Jurkat, Clone E6-1 (cell line): ENCODE measurements around a stretch of chr5.

DNA sequence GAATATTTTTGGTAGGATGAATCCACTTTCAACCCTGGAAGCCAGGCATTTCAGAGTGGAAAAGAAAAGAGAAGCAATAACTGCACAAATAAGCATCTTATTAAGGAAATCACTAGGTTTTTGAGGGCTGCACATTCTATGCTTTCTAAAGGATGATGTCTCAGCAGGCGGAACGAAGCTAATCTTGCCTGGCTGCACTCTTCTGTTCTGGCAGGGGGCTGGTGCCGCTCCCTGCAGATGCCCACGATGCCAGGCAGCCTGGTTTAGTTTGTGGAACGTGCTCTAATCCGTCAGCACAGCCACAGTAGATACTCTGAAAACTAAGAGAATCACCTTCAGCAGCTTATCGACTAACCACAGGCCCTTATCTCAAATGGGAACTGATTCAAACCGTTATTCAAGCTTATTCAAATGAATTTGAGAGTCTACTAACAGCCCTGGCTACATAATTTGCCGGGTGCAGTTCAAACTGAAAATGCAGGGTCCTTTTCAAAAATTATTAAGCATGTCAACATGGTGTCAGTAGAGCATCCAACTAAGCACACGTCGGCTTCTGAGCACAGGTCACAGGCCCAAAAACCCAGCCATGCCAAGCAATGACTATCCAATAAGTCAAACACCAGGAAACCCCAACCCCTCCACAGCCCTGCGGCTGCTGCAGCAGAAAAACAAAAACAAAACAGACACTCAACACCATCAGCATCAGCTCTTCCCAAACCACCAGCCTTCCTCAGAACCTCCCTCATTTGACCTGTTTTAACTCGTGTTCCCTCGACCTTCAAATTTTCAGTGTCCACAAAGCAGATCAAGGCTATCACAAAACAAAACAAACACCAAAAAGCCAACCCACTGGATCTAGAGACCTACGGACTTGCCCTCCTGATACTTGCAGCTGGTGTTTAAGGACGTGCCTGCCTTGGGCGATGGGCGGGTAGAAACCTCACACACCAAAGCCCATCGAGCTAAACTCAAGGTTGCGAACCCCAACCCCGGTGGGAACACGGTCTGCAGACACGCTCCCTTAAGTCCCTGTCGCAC is 246.7 kb upstream of the ANKRD55 start:
- RRBS: no CpG with 5 or more reads among the region's 24 CpGs

GRCh38 chr5:56735869-56736694 is 79.3 kb upstream of the MAP3K1 start:
- RRBS: no CpG with 5 or more reads among the region's 9 CpGs

DNA sequence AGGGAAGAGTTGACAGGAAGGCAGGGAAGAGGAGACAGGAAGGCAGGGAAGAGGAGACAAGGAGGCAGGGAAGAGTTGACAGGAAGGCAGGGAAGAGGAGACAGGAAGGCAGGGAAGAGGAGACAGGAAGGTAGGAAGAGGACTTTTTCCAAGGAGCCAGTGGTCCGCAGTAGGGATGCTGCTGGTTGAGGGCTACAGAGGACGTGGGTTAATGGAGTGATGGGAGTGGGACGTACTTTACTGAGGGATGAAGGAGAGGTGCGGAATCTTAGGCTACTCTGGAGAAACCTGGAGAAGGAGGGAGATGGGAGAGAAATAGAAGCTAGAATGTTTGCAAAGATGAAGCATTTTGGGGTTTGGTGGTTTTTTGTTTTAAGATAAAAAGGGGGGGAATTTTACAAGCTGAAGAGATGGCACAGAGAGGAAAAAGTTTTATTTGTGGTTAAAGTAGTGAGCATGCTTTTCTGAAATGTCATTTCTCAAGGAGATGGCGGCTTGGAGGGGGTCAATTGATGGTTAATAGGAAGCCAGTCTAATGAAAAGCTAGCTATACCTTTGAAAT is 20.1 kb downstream of the MAP3K1 start:
- RRBS: no CpG with 5 or more reads among the region's 5 CpGs

GRCh38 chr5:56893546-56894231 is 15.7 kb upstream of the SETD9 start:
- RRBS: no CpG with 5 or more reads among the region's 7 CpGs

DNA sequence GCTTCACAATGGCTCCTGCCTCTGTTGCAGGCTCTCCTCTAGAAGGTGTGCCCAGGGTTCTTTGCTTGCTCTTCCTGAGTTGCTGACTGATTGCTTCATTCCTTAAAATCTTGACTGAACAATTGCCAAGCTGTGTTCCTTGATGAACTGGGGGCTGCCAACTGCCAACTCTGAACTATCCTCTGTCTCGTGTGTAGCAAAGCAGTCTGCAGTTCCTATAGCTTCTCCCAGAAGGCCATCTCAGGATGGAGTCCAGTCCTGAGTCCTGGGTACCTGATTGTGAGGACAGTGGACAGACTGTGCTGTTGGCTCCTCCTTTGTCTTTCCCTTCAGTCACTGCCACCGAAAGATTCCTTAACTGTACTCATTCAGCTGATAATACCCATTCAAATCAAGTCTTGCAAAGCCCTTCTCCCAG is 131.6 kb downstream of the GPBP1 start:
- RRBS: no CpG with 5 or more reads among the region's 2 CpGs

- RRBS: no CpG with 5 or more reads among the region's 4 CpGs
These were observed 210.4 kb upstream of the ACTBL2 start for GRCh38 chr5:57692964-57693513.

GRCh38 chr5:57695183-57695766 is 212.7 kb upstream of the ACTBL2 start:
- RRBS: no CpG with 5 or more reads among the region's 8 CpGs

DNA sequence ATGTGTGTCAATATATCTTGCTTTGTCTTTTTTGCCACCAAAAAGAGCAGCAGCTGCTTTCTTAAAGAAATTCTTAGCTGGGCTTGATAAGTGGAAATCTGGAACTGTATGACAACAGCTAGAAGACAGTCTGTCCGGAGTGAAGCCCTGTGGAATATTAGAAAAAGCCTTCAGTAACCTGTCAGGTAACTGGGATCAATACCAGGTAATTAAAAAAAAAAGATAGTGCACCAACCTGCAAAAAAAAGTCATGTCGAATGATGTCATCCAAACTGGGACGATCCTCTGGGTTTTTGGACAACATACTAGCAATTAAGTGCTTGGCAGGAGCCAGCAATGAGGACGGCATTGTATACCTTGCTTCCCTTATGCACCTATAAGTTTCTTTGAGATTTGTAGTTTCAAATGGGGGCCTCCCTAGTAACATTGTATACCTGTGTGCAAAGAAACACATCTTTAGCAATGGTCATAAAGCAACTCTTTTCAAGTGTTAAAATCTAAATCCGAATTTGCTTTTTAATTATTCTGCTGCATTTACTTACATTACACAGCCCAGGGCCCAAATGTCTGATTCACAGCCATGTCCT is 2.8 kb downstream of the PLK2 start:
- RRBS: no CpG with 5 or more reads among the region's 5 CpGs

DNA sequence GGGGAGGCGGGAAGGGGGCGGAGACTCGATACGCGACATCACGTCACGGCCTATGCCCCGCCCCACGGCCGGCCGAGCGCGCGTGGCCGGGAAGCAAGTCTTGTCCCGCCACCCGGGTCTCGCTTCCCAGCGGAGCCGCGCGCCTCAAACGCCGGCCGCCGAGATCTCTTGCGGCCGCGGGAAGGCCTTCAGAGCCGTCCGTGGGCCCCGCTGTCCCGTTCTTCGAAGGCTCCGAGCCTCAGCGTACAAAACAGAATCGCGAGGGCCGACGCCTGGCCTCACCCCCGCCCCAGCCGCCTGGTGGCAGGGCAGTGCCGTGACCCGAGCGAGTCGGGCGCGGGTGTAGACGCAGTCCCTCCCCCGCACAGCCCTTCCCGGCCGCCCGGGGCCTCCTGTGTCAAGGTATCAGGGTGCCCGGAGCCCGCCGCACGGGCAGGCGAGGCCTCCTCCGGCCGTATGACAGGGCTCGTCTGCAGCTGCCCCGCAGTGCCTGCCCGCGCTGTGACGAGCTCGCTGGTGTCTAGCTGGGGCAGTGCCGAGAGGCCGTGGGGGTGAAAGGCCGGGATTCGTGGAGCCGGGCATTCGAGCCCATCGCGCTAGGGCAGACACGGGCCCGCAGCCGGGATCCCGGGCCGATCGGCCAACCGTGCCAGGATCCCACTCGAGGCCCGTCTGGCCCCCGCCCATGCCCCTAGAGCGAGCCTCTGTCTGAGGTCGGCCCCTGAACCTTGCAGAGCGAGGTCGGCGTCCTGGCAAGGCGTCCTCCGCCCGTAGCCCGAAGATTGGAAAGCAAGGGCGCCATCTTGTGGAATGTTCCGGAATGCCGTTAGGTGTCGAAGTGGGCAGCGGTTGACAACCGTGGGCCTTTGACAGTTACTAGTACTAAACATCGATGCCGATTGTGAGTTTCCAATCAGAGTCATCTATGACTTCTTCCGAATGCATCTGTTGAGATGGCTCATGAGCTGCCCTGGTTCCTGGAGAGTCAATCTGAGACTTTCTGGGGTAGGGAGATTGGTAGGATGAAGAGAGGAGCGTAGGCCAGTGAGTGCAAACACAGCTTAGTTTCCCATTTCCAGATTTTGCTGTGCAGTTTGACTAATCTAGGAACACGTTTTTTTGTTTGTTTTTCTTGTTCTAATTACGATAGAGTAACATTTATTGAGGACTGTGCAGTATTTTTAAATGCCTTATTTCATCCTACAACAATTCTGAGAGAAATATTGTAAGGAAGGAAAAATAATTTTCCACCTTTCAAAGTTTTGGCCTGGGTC is 669 bp upstream of the PLK2 start:
- RRBS: 71% methylated on average over 7 of the region's 105 CpGs

GRCh38 chr5:59022081-59022969 is 439.4 kb downstream of the RAB3C start:
- RRBS: no CpG with 5 or more reads among the region's 11 CpGs

- RRBS: no CpG with 5 or more reads among the region's 3 CpGs
These were observed 453.4 kb downstream of the RAB3C start for GRCh38 chr5:59036163-59036807.

- RRBS: no CpG with 5 or more reads among the region's 9 CpGs
These were observed 562.6 kb downstream of the RAB3C start for GRCh38 chr5:59145404-59145922.

- RRBS: no CpG with 5 or more reads among the region's 1 CpG
These were observed 610.9 kb downstream of the RAB3C start for GRCh38 chr5:59193802-59194104.

DNA sequence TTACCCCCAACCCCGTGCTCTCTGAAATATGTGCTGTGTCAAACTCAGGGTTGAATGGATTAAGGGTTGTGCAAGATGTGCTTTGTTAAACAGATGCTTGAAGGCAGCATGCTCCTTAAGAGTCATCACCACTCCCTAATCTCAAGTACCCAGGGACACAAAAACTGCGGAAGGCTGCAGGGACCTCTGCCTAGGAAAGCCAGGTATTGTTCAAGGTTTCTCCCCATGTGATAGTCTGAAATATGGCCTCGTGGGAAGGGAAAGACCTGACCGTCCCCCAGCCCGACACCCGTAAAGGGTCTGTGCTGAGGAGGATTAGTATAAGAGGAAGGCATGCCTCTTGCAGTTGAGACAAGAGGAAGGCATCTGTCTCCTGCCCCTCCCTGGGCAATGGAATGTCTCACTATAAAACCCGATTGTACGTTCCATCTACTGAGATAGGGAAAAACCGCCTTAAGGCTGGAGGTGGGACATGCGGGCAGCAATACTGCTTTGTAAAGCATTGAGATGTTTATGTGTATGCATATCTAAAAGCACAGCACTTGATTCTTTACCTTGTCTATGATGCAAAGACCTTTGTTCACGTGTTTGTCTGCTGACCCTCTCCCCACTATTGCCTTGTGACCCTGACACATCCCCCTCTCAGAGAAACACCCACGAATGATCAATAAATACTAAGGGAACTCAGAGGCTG is 429.5 kb downstream of the PDE4D start:
- RRBS: no CpG with 5 or more reads among the region's 12 CpGs

DNA sequence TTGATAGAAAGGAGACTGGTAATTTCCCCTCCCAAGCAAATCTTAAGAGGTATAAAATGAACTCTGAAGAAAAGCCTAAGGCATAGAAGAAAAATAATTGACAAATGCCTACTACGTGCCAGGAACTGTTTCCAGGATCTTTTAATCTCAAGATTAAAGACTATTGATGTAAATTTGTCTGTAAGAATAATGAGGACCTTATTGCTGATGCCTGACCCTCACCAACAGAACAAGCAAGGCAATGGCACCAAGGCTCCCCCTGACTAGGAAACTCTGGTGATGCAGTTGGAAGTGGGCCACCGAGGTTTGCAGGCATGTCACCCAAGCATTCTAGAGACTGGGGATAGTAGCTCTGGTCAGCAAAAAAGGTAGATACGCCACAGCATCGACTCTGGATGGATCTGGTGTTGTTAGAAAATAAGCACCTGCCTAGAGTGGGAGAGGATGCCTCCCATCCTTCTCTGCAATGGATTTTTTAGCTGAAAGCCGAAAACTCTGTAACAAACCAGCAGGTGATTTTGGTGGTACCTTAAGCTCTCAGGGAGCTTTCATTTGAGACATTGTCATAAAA is 308.7 kb downstream of the PDE4D start:
- RRBS: no CpG with 5 or more reads among the region's 5 CpGs

- RRBS: no CpG with 5 or more reads among the region's 3 CpGs
These were observed 301.5 kb downstream of the PDE4D start for GRCh38 chr5:59591822-59592585.

DNA sequence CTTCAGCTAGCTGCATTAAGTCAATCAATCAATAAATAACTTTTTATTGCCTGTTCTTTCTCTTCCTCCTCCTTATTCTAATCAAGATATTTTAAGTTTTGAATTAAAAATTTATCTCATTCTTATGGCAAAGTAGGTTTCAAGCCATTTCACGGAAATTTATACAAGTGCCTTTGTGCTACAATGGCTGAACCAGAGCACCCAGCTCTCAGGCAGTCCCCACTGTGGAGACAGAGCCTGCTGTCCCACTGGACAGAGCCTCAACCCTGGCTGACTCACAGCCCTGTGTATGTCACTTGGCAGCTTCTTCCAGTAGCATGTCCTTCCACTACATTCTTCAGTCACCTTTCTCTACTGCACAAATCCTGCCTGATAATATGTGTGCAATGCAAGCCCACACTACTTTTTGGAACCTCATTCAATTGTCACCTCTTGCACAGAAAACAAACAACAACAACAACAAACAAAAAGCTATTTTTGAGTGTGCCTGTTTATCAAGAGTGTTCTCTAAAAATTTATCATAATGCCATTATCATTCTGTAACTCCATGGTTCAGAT is 253.1 kb downstream of the PDE4D start:
- RRBS: no CpG with 5 or more reads among the region's 1 CpG

- RRBS: no CpG with 5 or more reads among the region's 9 CpGs
These were observed 148.0 kb downstream of the PDE4D start for GRCh38 chr5:59745253-59746134.